Peritoneum (tissue), 1 donor: ENCODE data around the genes DDX43 and LCA5.

DNA sequence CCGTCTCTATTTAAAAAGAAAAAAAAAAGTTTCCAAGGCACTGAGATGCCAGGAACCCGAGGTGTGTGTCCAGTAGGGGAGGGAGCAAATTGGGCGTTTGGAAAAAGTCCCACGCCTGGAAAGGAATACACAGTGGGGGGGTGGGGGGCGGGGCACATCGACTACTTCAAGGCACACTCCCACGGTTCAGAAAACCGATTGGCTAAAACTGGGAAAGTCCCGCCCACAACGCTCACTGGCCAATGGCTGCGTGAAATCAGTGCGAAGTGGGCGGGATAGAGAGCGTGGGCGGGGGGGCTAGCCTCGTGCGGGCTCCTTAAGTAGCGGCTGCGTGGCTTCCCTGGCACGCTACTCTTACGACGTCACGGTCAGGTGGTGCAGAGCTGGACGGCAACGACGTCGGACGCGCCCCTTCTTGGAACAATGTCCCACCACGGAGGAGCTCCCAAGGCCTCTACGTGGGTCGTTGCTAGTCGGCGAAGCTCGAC, at the start of gene DDX43:
Gene DDX43 (plus strand): TSS at position 346 of the 488 bp plus-strand sequence.
- PRO-cap, result no peak

DNA sequence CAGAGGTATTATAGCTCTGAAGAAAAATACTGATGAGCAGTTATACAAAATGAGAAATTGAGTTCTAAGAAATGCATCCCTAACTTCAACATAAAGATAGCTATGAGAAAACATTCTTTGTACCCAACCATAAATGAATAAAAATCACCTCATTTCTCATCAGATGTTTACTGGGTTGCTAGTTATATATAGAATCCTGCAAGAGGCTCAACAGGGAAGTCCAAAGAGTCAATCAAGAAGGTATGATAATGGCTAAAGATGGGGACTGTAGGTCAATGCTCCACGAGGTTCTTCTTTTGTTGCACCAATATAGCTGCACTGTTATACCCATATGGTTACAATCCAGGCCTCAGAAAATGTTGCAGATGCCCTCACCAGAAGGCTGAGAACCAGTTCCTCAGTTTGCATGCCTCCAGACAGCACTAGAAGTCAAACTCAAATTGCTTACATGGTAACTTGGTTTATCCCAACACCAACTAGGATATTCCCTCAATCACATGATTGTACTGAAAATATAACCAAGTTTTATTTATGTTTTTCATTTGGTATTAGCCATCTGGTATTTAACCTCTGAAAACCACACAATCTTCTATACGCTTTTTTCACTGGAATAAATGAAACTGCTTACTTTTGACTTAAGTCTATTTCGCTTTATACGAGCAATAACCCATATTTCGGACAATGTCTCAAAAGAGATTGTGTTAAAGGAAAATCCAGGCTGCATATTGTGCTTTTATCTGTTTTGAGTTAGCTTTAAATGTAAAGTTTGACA, 12.0 kb downstream of the EEF1A1 start:
- PRO-cap, result no peak

DNA sequence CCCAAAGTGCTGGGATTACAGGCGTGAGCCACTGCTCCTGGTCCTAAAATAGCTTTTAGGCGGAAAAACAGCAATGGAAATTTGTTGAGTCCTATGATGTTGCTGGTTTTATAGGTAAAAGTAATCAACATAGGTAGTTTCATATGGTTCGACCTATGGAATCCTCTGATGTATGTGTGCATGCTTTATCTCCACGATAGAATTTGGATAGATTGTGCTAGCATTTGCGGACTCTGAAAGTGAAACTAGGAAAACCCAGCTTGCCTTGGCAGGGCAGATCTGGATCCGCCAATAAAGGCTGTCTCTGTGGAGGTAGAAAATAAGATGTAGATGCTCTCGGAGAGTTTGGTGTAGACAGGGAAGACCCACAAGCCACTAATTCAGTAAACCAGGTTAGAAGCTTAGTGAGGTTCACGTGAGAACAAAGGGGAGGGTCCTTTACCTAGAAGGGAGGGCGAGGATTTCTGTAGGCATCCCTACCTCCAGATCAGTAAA, 1.0 kb upstream of the SLC17A5 start:
- PRO-cap, result no peak

DNA sequence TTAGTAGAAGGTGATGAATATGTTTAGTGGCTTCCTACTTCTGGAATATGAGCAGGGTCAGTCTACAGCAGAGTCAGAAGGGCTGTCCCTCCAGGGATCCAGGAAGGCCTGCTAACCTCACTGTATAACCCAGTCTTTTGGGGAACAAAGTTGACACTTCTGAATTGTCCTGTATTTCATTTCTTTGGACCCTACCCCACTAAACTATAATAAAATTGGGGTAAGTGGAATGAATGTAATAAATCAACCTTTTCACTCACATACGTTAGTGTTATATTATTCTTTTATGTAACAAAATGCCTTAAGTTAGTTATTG, 191.0 kb downstream of the CD109 start:
- PRO-cap, result no peak

DNA sequence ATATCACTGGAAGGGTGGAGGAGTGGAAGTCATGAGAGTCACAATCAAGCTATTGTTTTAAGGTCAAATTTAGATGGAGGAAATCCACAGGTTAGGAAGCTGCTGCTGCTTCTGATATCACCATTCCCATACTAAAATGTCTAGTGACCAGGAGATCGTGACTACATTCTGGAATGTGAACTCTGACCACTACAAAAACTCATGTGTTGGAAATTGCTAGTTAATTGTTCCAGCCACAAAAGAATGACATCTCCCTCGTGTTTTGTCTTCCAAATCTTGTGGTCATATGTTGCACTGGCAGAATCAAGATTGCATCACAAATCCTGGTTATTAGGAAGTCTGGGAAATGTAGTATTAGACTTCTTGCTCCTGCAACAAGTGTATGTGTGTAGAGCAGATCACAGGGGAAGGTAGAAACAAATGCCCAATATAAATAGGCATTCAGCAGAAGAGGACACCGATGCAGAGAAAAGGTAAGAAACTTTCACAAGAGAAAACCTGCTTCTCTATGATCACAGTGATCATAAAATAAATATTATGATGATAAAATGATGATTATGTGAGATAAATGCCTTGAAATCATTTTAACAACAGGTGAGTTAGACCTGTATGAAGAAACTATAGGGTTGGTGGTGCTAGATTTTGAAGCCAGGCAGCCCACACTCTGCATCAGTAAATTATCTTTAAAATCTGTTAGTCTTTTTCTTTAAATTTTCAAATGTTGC, 442.1 kb downstream of the CD109 start:
- PRO-cap, result no peak

- PRO-cap, result no peak
Observed at GRCh38 chr6:75204695-75205592, 909 bp downstream of the COL12A1 start.

GRCh38 chr6:75345303-75345921, 60.8 kb upstream of the TMEM30A start:
- PRO-cap, result no peak

- PRO-cap, result no peak
Observed at GRCh38 chr6:75643720-75644329, 42.1 kb downstream of the SENP6 start.

GRCh38 chr6:75663107-75663700, 61.5 kb downstream of the SENP6 start:
- PRO-cap, result no peak

DNA sequence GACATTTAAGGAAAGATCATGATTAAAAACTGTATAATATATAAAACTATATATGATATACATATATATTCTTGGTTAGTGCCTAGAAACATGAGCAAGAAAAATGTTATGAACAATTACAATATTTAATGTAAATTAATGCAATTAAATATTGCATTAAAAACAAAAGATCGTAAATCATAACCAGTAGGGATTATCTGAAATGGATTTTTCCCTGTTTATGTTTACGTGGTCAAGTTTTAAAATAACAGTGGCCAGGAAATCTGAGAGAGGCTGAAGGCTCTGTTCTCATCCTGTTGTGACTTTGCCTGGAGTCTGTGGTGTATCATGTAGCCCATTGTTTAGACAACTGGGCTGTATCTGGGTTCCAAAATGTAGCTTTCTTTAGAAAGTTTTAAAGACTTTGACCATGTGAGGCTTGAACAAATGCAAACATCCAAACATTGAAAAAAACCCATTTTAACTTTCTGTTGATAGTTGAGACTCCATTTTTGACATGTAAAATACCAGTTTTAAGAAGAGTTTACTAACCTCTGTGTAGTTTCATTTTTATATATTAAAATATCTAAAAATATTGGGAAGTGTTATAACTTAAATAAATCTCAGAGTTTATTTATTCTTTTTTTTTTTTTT, 2.5 kb downstream of the MYO6 start:
- PRO-cap, result no peak

DNA sequence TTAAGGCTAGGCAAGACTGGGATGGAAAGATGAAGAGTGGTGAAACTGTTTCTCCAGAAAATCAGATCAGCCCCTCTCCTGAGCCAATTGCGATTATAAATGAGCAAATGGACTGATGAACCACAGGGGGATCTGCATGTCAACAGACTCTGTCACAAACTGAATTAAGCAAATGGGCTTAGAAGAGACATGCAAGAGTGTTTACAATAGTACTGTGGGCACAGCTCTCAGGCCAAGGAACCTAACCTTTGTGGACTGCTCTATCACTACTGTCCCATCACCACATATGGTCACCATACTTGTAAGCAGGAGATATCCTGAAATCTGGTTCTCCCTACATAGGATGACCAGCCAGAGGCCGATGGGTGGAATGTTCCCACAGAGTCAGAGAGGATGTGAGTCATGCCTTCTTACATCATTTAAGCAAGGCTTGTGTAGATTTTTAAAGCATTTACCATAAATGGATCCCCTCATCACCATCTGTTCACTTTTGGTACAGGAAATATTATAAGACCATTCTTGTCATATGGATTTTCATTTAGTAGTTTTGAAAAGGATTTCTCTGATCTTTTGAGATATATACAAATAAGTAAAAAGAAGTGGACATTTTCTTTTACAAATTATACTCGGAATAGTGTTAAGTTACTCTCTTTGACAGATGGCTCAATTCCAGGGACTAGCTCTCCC, 6.8 kb downstream of the HTR1B start:
- PRO-cap, result no peak

DNA sequence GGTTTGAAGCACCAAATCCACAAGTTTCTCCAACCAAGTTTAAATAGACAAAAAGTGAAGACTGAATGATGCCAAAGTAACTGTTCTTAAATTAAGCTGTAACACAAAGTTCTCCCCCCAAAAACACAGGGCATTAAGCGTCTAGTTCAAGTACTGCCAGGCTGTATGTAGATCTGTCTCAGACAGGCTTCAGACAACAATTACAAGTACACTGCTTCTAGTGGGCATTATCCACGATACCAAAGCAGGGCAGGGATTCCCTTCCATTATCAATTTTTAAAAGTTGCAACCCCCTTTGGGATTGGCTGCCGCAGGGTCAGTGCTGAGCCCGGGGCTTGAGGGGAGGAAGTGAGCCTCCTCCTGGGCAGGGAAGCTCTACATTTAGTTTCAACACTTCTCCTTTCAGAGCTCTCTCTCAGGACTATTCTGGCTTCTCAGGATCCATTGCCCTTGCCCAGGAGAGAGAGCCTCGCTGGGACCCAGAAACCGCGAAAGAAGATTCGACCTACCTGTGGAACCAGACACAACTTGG, 1.6 kb downstream of the HTR1B start:
- PRO-cap, result no peak

- PRO-cap, result no peak
Observed at GRCh38 chr6:77834870-77835119, 182.0 kb downstream of the MEI4 start.

- PRO-cap, result bidirectional peak, plus-strand start at chr6:79537643, minus-strand start at chr6:79537336
Observed at GRCh38 chr6:79537030-79537750, at the start of gene LCA5. Gene LCA5, minus strand, starts transcription at chr6:79537430.

DNA sequence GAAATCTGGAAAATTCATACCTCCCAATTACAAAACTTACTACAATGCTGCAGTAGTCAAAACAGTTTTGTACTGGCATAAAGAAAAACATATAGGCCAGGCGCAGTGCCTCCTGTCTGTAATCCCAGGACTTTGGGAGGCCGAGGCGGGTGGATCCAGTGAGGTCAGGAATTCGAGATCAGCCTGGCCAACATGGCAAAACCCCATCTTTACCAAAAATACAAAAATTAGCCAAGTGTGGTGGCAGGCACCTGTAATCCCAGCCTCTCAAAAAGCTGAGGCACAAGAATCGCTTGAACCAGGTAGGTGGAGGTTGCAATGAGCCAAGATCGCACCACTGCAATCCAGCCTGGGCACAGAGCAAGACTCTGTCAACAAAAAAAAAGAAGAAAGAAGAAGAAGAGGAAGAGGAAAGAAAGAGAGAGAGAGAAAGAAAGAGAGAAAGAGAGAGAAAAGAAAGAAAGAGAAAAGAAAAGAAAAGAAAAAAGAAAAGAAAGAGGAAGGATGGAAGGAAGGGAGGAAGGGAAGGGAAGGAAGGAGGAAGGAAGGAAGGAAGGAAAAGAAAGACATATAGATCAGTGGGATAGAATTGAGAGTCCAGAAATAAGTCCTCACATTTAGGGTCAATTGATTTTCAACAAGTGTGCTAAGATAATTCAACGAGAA, 34.1 kb upstream of the SH3BGRL2 start:
- PRO-cap, result no peak

- PRO-cap, result no peak
Observed at GRCh38 chr6:80280486-80281435, 174.3 kb downstream of the BCKDHB start.

DNA sequence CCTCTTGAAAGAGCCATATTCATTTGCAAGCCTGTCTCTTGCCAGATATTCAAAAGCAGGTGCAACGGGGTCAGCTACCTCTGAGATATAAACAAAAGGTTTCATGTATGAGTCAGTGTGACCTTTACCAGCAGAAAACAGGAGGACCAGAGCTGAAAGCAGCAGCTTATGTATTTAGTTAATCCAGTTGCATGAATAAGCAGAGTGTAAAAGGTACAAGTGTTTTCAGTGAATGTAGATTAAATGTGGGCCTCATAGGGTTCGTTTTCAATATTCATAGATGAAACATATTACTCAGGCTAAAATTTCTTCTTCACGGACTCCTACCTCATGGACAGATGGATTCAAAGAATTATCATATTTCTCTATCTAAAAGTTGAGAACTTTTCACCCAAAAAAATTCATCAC, 55.9 kb downstream of the TENT5A start:
- PRO-cap, result no peak

- PRO-cap, result no peak
Observed at GRCh38 chr6:81727851-81728329, 24.6 kb downstream of the TENT5A start.

GRCh38 chr6:81751418-81752586, 679 bp downstream of the TENT5A start:
- PRO-cap, result no peak

- PRO-cap, result bidirectional peak, plus-strand start at chr6:81753502, minus-strand start at chr6:81753370
Observed at GRCh38 chr6:81752963-81753595, 598 bp upstream of the TENT5A start.